Occipital lobe (tissue), 2 donors: ENCODE measurements around a stretch of chr14.

DNA sequence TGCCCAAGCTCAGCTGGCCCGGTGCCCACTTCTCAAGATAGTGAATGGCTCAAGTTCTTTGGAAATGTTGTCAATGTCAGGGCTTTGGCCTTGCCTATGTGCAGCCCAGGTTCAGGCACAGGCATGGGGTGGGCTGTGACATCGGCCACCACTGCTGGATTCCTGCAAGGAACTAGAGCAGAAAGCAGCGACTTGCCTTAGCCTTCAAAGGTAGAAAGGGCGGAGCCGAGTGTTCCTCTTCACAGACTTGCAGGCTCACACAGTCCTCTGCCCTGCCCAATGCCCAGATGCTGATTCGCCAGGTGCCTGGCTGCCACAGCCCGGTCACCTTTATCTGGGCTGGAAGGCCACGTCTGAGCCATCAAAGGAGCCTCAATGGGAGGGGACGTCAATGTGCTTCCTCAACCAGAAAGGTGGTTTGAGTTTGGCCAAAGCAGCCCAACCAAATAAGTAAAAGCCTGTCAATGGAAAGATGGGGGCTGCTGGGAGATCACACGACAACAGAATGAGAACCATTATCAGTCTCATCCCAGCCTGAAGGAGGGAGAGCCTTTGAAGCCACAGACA lies 291.1 kb downstream of the ZFP36L1 start:
- RAMPAGE, long total RNA = no peak

DNA sequence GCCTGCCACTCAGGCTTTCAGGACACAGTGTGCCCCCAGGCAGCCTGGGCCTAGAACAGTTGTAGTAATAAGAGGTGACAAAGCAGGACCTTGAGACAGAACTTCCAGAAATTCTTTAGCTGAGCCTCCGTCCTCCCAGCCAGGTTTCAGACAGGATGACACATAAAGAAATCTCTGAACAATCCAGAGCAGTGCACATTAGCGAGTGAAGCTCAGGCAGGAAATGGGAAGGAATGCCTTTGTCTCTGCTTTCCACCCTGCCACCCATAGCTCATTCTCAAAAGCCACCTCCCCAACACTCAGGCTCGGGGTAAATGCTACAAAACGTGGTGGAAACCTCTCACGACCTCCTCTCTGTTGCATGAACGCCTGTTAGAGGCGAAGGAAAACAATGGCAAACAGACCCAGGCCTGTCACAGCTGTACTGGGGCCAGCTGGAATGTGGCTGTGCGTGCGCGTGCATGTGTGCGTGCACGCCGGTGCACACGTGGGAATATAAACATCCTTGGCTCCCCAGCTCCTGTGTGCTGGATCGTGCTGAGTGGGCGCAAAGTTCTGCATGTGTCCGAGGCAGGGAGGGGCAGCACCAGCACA lies 286.7 kb downstream of the ZFP36L1 start:
- RAMPAGE, long total RNA = no peak

GRCh38 chr14:68539017-68539964 lies 253.6 kb downstream of the ZFP36L1 start:
- RAMPAGE, long total RNA = no peak

DNA sequence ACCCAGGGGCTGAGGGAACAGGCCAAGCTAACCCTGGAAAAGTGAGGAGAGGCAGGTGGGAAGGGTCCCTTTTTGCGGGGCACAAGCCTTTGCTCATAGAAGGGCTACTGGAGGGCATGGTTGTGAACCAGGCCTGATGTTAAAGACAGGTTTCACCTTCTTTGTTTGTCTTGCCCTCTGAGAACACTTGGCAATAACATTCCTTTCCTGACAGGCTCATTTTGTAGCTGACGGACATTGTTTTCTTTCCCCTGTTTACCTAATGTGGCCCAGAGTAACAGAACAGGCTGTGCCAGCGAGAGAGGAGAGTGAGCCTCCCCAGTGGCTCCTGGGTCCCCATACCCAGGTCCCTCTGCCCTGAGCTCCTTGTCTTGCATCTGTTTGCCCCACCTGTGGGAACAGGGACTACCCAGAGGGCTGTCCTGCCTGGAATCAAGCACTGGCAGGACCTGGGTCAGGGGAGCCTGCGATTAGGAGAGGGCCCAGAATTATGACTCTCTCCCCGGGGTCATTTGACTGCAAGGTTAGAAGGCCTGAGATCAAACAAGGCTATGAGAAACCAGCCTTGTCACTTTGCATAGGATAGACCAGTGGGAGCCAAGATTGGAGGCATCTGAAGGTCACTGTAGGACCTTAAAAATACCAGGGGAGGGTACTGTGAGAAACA lies 222.9 kb downstream of the ZFP36L1 start:
- RAMPAGE, long total RNA = no peak

DNA sequence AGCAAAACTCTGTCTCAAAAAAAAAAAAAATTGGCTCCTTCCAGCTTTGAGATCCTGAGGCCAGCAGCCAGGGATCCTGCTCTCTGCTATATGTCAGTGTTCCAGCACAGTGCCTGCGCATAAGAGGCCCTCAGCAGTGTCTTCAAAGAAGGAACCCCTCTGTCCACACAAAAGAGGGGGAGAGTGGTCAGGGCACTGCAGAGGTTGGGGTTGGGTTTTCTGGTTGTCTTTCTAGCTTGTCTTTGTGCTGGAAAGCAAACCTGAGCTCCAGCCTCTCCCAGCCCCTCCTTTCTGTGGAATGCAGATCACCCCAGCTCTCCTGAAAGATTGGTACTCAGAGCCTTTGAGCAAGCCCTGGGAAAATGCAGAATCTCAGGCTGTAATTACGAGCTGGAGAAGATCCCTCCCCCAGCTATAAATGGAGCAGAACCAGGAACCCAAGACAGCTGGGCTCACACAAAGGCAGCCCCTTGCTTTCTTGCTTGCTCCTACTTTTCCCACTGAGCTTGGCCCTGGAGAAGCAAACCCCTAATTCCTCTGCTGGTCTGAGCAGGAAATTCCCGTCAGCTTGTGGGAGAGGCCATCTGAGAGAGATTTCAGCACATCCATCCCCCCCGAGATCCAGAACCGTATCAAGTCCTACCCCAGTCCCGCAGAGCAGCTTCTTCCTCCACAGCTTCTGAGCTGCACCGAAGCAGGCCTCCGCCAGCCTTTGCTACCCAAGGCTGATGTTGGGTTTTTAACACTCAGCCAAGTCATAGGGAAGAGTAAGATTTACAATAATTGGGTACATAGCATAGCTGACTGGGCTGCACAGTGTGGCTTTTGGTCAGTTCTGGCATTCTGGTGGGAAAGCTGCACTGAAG lies 205.6 kb downstream of the ZFP36L1 start:
- RAMPAGE, long total RNA = no peak

GRCh38 chr14:68682639-68683908 lies 109.8 kb downstream of the ZFP36L1 start:
- RAMPAGE, long total RNA = no peak

DNA sequence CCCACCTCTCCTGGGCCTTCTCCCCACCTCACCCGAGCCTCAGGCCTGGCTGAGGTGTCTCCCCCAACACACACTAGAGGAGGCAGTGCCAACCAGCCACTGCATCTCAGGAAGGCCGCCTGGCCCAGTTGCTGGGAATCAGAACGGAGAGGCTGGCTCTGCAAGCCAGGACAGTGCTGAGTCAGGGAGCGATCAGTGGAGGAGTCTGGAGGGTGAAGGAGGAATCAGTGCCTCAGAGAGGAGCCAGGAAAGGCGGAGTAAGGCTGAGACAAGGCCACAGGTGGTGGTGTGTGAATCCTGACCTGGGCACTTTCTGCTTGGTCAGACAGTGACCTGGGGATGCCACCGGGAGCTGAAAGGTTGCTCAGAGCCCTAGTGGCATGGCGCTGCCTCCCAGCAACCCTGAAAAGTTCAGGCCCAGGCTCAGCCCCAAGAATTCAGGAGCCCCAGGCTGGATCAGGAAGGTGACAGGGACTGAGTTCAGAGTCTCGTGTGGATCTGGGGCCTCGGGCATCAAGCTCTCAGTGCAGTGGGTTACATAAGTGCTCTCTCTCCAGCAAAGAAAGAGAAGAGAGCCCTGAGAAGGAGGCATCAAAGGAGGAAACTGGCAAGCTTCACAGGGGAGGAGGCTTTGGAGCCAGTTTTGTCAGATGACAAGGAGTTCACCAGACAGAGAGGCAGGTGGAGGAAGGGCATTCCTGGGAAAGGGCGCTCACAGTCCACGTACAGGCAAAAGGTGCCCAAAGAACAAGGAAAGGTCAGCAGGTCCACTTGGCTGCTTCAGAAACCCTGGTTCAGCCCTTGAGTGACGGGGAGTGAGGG lies 87.9 kb downstream of the ZFP36L1 start:
- RAMPAGE, long total RNA = no peak

- RAMPAGE, long total RNA = no peak
Measured at GRCh38 chr14:68705871-68706540, 86.9 kb downstream of the ZFP36L1 start.

DNA sequence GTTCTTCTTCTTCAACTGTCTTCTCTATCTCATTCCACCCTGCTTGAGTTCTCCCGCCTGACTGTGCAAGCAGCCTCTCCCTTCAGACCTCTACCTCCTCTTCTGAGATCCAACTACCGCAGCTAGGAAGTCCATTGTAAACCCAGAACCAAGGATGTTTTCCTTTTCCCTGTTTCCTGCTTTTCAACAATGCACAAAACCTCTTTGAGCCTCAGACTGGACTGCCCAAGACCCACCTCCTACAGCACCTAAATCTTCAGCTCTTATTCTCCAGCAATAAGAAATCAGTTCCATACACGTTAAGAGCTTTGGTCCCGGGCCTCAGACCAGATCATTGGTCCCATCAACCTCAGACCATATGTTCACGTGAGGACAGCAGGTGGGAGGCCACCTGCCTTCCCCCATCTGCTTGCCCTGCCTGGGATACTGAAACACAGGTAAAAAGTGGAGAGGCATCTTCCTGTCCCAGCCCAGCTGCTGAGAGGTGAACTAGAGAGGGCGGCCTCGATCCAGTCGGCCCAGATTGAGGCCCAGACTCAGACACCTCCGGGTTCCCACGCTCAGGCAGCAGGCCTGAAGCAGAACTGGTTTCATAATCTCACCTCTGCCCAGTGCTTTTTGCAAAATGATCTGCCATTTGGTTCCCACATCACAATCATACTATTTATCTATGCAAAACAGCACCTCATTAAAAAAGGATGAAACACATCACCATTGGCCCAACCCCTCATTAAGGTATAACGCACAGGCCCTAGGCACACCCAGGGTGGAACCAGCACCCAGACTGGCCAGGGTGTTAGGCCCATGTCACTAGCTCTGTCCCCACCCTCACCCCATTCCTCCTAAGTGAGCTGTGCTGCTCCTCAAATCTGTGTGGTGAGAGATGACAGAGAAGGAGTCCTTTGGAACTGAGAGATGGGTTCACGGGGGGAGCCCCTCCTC lies 81.4 kb downstream of the ZFP36L1 start:
- RAMPAGE, long total RNA = no peak

- RAMPAGE, long total RNA = no peak
Measured at GRCh38 chr14:68774942-68775292, 17.9 kb downstream of the ZFP36L1 start.

- RAMPAGE, long total RNA = no peak
Measured at GRCh38 chr14:68785467-68785835, 7.4 kb downstream of the ZFP36L1 start.

DNA sequence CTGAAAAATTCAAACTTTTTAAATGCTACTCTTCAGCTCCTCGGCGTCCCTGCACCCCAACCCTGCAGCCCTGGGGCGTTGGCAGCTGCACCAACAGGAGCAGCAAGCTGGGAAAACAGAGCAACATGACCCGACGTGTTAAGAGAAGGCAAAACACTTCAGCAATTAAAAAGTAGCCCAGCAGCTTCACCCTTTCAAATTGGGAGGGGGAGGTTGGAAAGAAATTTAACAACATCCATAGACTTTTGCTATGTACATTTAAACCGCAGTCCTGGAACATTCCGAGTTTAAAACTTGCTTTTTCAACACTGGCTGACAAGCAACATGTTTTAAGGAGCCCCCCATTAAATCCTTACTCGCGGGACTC lies 1.1 kb downstream of the ZFP36L1 start:
- RAMPAGE, long total RNA = no peak

- RAMPAGE, long total RNA = no peak
Measured at GRCh38 chr14:68794442-68795127, 1.7 kb upstream of the ZFP36L1 start.

DNA sequence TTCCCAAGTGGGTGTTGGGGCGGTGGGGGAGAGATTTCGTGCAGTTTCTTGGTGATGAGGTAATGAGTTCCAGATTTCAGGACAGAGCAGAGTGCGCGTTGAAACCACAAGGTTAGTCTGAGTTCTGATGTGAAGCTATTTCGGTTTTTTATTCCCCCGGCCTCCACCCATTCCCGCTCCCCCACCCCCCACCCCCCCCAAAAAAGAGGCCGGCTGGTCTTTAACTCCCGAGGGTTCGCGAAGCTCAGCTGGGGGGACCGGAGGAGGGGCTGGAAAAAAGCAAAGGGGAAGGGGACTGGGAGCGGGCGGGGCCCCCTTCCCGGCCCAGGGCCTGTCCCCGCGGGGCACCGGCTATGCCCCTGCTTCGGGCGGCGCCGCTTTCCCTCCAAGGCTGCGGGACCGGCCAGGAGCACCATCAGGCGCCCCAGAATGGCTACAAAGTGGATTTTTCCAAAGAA lies 2.3 kb upstream of the ZFP36L1 start:
- RAMPAGE, long total RNA = no peak

DNA sequence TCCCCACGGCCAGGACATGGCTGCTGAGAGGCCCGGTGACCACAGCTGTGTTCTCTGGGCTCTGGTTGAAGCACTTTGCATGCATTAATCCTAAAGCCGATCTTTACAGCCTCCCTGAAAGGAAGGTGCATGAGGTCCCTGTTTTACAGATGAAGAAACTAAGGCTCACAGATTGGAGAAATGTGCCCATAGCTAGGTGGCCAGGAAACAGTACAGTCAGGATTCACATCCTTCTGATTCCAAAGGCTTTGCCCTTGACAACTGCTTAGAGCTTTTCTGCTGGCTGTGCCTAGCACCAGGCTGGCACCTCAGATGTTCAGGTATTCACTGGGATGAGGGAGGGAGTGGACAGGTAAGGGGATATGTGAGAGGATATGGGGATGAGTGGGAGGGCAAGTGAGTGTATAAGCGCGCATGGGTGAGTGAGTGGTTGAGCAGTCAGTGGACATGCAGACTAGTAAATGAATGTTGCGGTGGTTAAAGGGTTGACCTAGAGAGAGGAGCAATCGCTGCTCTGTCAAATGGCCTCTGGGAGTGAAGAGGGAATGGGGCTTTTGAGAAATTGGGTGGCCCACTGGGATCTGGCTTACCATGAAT lies 30.4 kb upstream of the ZFP36L1 start:
- RAMPAGE, long total RNA = no peak

- RAMPAGE, long total RNA = no peak
Measured at GRCh38 chr14:68823774-68824451, 31.0 kb upstream of the ZFP36L1 start.

- RAMPAGE, long total RNA = no peak
Measured at GRCh38 chr14:68879615-68880312, 86.9 kb upstream of the ZFP36L1 start.

DNA sequence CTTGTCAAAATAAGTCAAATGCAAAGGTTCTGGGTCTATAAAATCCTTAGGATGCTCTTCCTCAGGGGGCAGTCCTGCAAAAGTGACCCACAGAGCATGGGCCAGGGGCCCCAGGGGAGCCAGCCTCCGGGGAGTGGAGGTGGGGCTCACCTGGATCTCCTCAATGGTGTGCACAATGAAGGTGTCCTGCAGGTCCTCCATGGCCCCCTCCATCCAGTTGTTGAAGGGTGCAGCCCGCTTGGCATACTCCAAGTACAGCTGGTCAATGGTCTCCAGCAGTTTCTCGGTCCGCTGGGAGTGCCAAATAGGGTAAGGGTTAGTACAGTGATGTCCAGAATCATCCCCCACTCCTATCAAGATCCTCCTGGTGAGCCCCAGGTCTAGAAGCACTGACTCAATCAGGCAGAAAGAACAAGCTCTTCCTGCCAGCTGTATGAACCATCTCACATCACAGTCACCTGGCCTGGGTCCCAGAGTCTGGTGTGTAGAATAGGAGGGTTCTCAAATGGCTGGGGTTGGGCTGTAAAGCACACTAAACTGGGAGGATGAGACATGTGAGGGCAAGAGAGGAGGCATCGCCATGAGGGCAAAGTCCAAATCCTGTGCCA lies 91.3 kb upstream of the ZFP36L1 start:
- RAMPAGE, long total RNA = no peak

DNA sequence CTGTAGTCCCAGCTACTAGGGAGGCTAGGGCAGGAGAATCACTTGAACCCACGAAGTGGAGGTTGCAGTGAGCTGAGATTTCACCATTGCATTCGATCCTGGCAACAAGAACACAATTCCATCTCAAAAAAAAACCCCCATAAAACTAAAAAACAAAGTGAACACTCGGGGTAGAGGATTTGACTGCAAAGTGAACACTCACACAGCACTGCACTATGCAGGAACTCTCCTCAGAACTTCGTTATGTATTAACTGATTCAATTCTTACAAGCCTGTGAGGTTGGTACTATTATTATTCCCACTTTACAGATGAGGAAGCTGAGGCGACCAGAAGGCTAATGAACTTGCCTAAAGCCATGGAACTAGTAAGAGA lies 89.5 kb downstream of the ACTN1 start:
- RAMPAGE, long total RNA = no peak

- RAMPAGE, long total RNA = no peak
Measured at GRCh38 chr14:68899340-68900184, 79.5 kb downstream of the ACTN1 start.